Upper lobe of left lung (tissue), 5 donors: ENCODE results near the gene B3GALNT2.

DNA sequence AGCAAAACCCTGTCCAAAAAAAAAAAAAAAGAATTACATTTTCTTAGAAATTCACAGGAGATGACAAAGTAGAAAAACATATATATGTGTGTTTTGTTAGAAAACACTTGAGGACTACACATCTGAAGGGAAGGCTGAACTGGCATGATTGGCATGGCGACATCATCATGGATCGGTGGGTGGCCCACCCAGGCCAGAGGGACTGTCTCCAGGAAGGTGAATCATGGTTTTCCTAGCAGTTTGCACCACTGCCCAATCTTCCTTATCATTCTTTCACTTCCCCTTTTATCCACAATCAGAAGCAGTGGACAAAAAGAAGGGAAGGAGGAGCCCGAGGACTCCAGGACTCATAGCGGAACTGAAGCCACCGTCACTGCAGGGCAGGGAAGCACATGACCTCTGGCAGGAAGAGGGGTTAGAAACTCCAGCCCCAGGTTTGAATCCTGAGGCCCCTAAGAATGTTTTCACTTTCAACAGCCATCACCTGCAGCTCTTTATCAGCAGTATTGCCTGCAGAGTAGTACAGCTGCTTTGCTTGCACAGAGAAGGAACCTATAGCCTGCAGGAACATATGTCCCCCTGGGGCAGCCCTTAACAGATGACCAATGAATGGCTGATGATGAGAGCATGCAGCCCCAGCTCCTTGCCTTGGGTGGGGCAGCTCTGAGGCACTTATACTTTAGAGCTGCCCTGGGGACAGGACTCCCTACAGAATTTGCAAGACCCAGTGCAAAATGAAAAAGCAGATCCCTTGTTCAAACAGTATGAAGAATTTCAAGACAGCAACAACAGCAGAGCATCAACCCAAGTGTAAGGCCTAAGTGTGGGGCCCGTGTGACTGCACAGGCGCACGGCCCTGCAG lies 241.6 kb upstream of the IRF2BP2 start:
- PRO-cap, 2 experiments, result no peak in any of the 2 experiments
- RAMPAGE, long total RNA, 4 experiments, result no peak in any of the 4 experiments

DNA sequence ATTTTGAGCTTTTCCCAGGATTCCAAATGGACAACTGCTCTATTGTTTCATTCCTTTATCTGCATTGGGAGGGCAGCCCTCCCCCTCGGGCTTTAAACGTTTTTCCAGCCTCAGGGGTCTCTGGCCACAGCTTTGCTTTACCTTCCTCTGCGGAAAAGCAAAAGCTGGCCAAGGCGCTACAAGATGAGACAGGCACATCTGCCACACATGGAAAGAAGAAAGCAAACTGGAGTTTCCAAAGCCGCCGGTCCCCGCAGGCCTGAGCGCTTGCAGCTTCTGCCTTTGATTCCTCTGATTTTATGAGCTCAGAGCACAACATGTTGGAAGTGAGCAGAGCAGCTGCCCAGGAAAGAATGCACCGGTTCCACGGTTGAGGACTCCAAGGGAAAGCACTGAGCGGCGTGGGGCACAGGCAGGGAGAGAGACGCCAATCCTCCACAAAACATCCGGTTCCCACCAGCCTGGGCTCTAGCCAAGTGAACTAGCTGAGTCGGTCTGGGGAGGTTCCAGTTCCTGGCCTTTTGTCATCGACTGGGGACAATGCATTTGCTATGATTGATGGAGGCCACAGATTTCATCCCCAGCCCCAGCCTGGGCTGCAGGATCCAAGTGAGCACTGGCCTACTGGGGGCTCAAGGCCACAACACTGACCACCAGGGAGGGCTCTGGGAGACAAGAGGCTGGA lies 252.9 kb upstream of the IRF2BP2 start:
- PRO-cap, 2 experiments, result no peak in any of the 2 experiments
- RAMPAGE, long total RNA, 4 experiments, result no peak in any of the 4 experiments

GRCh38 chr1:234979919-234980282 lies 148.7 kb downstream of the TOMM20 start:
- PRO-cap, 2 experiments, result no peak in any of the 2 experiments
- RAMPAGE, long total RNA, 4 experiments, result no peak in any of the 4 experiments

GRCh38 chr1:235015803-235016219 lies 112.8 kb downstream of the TOMM20 start:
- PRO-cap, 2 experiments, result no peak in any of the 2 experiments
- RAMPAGE, long total RNA, 4 experiments, result no peak in any of the 4 experiments

- PRO-cap, 2 experiments, result no peak in any of the 2 experiments
- RAMPAGE, long total RNA, 4 experiments, result no peak in any of the 4 experiments
These were observed 54.3 kb downstream of the TOMM20 start for GRCh38 chr1:235074311-235074697.

- PRO-cap, 2 experiments, result no peak in any of the 2 experiments
- RAMPAGE, long total RNA, 4 experiments, result no peak in any of the 4 experiments
These were observed 25.5 kb downstream of the ARID4B start for GRCh38 chr1:235302396-235302956.

- PRO-cap, 2 experiments, result no peak in any of the 2 experiments
- RAMPAGE, long total RNA, 4 experiments, result no peak in any of the 4 experiments
These were observed 23.6 kb downstream of the ARID4B start for GRCh38 chr1:235304405-235304789.

- PRO-cap, 2 experiments, result peak in 2 of 2 experiments; most common minus-strand start chr1:235504422 (in 1)
- RAMPAGE, long total RNA, 4 experiments, result start-site peak on the minus strand in 1 of 4 experiments, at chr1:235504422-235504481 at its widest, 9 reads per replicate
These were observed at the start of gene B3GALNT2 for GRCh38 chr1:235503727-235504521. Gene B3GALNT2 (minus strand): TSS chr1:235504452.

DNA sequence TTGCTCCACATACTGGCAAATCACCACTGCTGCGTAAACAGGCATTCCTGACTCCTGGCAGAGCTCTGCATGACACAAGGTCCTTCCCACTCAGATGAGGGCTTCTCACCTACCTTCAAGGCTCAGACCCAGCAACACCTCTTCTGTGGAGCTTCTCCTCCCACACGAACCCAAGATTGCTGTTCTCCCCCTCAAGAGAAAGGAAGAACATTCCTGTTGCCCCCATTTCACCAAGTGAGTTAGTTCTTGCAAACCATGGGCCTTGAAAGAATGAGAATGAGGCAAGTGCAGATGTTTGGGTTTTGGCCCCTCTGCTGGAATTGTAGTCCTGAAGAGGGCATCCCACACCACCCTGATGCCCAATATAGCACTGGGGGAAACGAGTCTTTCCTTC lies 47.9 kb downstream of the LYST start:
- PRO-cap, 2 experiments, result no peak in any of the 2 experiments
- RAMPAGE, long total RNA, 4 experiments, result no peak in any of the 4 experiments

DNA sequence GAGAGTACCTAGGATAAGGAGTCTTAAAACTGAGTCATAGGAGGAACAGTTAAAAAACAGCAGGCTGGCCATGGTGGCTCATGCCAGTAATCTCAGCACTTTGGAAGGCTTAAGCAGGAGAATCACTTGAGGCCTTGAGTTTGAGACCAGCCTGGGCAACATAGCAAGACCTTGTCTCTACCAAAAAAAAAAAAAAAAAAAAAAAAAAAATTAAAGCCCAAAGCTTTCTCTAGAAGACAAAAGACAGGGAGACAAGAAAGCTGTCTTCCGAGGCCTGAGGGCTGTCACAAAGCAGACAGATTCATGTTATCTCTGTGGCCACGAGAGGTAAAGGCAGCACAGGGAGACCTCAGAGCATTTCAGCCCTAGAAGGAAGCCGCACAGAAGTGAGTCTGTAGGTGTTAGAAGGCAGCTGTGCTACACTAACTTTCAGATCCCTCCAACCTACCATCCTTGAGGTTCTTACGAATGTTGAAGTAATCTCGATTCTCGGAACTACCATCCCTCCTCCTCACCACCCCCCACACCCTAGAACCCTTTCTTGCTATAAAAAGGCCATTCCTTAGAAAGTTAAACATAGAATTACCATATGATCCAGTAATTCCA lies 21.3 kb upstream of the LYST start:
- PRO-cap, 2 experiments, result no peak in any of the 2 experiments
- RAMPAGE, long total RNA, 4 experiments, result no peak in any of the 4 experiments

DNA sequence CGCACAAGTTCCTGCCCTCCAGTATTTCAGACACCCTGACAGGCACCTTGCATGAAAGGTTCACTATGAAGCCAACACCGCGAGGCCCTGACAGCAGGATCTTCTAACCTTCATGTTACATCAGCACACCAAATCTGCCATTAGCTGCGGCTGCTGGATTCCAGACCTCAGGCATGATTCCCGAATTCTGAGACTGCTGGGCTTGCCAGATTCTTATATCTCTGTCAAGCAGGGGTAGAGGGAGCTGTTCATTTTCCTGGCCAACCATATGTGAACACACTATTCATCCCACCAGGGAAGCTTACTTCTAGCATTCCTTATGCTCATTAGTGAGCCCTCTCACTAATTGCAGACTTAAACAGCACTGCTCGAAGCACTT lies 43.5 kb downstream of the NID1 start:
- PRO-cap, 2 experiments, result no peak in any of the 2 experiments
- RAMPAGE, long total RNA, 4 experiments, result no peak in any of the 4 experiments

GRCh38 chr1:236142657-236143417 lies 498 bp downstream of the GPR137B start:
- PRO-cap, 2 experiments, result no peak in any of the 2 experiments
- RAMPAGE, long total RNA, 4 experiments, result no peak in any of the 4 experiments

DNA sequence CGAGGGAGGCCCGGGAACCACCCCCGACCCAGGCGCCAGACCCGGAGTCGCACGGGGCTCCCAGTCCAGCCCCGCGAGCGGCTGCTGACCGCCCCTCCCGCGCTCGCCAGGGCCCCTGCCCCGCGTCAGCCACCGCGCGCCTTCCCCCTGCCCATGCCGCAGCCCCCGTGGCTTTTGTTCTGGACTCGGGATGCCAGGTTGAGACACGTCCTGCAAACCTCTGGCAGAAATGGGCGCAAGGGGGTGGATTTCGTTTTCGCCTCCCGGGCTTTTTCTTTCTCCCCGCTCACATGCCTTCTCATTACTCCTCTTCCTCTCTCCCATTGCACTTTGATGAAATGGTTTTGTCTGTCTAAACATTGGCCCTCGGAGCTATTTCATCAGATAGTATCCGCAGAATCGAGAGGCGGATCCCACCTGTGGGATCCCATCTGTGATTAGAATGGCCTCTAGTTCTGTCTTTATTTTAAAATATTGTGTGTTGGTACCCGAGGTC lies 1.7 kb downstream of the EDARADD start:
- PRO-cap, 2 experiments, result no peak in any of the 2 experiments
- RAMPAGE, long total RNA, 4 experiments, result no peak in any of the 4 experiments

- PRO-cap, 2 experiments, result no peak in any of the 2 experiments
- RAMPAGE, long total RNA, 4 experiments, result no peak in any of the 4 experiments
These were observed 33.3 kb upstream of the LGALS8 start for GRCh38 chr1:236490544-236490865.

DNA sequence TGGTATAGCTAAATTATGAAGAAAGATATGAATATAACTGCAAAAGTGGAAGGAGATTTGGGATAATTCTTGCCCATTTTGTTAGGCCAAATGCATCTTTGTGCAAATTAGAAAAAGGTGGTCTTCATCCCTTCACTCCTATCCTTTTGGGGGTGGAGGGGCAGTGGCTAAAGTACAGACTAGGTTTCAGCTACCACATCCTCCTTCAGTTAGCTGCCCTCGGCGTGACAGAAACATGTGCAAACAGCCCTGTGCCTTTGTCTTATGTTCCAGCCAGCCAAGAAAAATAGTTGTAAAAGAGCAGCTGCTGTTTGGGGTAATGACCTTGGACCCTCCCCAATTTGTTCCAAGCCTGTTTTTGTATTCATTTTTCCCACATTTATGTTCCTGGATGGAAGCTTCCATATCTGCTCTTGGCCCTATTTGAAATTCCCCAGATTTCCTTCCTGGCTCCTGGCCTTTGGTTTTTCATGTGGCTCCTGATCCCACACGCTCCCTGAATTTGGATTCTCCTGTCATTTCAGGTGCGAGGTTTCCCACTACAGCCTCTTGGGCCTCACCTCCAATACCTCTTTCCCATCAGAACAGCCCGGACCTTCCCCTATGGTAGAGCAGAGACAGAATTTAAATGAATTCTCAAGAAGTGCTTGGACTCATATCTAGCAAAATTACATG lies 8.2 kb upstream of the LGALS8 start:
- PRO-cap, 2 experiments, result no peak in any of the 2 experiments
- RAMPAGE, long total RNA, 4 experiments, result no peak in any of the 4 experiments

DNA sequence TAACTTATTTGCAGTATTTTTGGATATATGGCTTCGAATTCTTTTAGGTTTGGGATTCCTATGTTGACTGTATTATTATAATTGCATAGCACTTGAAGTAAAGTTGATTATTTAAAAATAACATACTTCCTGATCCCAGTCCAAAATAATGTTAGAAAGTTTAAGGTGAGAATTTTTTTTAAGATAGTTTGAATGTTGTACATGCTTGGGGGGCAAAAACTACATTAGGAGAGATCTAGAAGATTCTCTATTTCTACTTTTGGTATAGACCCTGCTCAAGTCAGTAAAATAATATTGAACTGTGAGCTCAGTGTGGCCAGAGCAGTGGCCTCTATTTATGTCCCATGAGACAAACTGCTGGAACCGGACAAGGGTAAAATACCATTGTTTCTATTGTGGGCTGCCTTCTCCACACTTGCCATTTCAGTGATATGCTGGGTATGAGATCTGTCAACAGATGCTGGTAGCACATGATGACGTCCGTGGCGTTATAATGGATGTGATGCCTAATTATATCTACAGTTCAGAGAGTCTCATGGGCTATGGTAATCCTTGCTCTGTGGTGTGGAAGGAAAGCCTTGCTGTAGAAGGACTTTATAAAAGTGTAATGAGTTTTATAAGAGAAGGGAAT lies 2.3 kb downstream of the ACTN2 start:
- PRO-cap, 2 experiments, result peak in 1 of 2 experiments; most common minus-strand start position 428 of the sequence (in 1)
- RAMPAGE, long total RNA, 4 experiments, result no peak in any of the 4 experiments

GRCh38 chr1:236693509-236694072 lies 7.3 kb downstream of the ACTN2 start:
- PRO-cap, 2 experiments, result no peak in any of the 2 experiments
- RAMPAGE, long total RNA, 4 experiments, result no peak in any of the 4 experiments

DNA sequence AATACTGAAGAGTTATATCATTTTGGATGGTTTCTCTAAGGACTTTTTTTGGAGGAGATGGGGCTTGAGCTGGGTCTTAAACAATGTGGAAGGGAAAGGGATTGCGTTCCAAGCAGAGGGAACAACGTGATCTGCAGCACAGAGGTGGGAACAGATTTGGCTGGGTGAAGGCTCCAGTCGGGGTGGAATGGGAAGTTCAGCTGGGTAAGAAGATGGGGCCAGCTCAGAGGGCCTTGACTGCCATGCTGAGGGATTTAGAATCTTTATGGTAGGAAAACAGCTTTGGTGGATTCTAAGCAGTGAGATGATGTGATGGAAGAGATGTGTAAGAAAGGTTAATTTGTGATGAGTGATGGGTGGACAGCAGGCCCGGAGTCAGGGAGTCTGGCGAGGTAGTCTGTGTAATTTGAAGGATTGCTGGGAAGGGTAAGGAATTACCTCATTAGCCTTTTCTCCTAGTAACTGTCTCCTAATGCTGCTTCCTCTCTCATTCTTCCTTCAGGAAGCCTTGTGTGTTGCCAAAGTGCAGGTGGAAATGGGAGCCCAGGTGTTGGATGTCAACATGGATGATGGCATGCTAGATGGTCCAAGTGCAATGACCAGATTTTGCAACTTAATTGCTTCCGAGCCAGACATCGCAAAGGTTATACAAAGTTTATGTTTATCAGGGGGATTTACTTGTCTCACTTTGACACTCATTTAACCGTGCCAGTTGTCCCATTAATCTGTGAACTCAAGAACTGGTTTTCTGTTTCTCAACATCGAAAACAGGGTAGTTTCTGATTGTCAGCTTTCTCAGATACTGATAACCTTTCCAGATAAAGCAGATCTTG lies 40.2 kb downstream of the MTR start:
- PRO-cap, 2 experiments, result no peak in any of the 2 experiments
- RAMPAGE, long total RNA, 4 experiments, result start-site peak on the plus strand in 1 of 4 experiments, centred at positions 127 to 528 of the sequence, 10 to 15 reads per replicate

GRCh38 chr1:236891437-236892015 lies 96.4 kb downstream of the MTR start:
- PRO-cap, 2 experiments, result no peak in any of the 2 experiments
- RAMPAGE, long total RNA, 4 experiments, result start-site peak on the plus strand in 1 of 4 experiments, at chr1:236891706-236891791 at its widest, 9 reads per replicate

DNA sequence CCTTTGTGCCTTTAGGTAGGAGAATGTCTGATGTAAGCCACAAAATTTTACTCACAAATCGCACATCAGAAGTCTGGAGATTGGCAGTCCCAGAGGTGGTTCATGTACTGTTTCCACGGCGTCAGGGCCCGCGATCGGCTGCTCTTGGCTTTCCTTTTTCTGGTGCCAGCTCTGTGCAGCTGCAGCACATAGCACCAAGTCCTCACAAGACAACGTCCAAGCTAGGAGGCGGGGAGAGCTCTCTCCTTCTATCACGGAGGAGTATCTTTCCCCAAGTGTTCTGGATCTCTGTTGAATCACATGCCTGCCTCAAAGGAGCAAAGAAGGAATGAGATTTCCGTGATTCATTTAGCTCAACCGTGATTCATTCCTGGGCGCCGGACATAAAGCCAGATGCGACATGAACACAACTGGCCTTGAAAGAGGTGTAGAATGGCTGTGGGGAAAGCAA lies 25.5 kb downstream of the MT1HL1 start:
- PRO-cap, 2 experiments, result no peak in any of the 2 experiments
- RAMPAGE, long total RNA, 4 experiments, result no peak in any of the 4 experiments